Sigmoid colon (tissue), 4 donors: ENCODE results near the gene C6orf15.

DNA sequence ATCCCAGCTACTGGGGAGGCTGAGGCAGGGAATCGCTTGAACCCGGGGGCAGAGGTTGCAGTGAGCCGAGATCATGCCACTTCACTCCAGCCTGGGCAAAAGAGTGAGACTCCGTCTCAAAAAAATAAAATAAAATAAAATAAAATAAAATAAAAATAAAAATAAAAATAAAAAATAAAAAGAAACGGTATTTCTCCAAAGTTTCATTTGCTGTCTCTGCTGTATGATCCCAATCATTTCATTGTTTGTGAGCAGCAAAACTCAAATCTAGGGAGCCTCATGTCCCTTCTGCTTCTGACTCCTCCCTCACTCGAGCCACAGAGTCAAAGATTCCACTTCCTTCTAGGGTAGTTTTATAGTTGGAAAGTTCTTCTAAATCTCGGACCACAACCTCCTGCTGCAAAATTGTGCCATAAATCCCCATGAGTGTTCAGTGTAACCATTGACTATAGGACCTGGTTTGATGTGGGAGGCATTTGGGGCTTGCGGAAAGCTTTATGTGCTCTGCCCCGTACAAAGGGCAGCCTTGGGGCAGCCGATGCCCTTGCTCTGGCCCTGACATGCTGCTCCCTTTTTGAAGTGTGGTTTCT lies 43.5 kb upstream of the IER3 start:
- PRO-cap, result no peak
- RAMPAGE, long total RNA, 4 experiments, result no peak in any of the 4 experiments

GRCh38 chr6:30818325-30818869 lies 65.9 kb upstream of the DDR1 start:
- PRO-cap, result no peak
- RAMPAGE, long total RNA, 4 experiments, result no peak in any of the 4 experiments

GRCh38 chr6:30826886-30827589 lies 57.3 kb upstream of the DDR1 start:
- PRO-cap, result no peak
- RAMPAGE, long total RNA, 4 experiments, result no peak in any of the 4 experiments

GRCh38 chr6:30828028-30829003 lies 56.0 kb upstream of the DDR1 start:
- PRO-cap, result unidirectional peak, plus-strand start at chr6:30828892
- RAMPAGE, long total RNA, 4 experiments, result no peak in any of the 4 experiments

GRCh38 chr6:30843865-30844555 lies 40.3 kb upstream of the DDR1 start:
- PRO-cap, result no peak
- RAMPAGE, long total RNA, 4 experiments, result no peak in any of the 4 experiments

GRCh38 chr6:30890212-30890773 lies 6.0 kb downstream of the DDR1 start:
- PRO-cap, result no peak
- RAMPAGE, long total RNA, 4 experiments, result no peak in any of the 4 experiments

DNA sequence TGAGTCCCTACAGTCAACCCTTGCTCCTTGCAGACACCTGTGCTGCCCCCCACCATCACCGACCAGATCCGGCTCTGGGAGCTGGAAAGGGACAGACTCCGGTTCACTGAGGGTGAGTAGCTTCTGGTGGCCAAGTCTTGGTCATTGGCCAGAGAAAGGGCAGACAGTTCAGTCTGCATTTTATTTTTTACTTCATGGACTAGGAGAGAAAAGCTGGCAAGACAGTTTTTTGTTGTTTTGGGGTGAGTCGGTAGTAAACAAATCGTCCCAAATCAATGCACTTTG lies 820 bp upstream of the VARS2 start:
- PRO-cap, result no peak
- RAMPAGE, long total RNA, 4 experiments, result no peak in any of the 4 experiments

DNA sequence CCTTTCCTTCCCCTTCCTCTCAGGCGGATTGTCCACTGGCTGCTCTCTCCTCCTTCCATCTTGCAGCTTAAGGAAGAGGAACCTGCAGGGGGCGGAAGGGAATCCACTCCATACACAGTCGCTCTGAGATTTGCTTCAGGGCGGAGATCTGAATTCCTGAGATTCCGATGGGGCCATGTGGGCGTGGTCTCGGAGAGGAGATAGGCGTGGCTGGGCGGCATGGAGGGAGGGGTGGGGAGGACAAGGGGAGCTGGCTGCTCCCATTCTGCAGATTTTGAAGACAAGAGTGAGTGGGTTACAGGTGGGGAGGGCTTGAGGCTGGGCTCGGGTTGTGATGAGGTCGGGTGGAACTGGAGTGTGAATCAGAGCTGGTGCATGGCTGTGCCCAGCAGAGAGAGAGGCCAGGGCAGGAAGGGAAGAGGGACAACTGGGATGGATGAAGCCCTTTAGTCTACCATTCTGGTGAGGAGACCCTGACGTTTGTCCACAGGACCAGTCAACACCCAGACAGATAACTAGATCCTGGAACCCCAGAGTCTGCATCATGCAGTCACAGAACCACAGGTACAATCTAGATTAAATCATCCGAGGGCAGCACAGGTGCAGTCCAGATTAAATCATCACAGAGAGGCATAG lies 2.0 kb downstream of the MUCL3 start:
- PRO-cap, result no peak
- RAMPAGE, long total RNA, 4 experiments, result no peak in any of the 4 experiments

DNA sequence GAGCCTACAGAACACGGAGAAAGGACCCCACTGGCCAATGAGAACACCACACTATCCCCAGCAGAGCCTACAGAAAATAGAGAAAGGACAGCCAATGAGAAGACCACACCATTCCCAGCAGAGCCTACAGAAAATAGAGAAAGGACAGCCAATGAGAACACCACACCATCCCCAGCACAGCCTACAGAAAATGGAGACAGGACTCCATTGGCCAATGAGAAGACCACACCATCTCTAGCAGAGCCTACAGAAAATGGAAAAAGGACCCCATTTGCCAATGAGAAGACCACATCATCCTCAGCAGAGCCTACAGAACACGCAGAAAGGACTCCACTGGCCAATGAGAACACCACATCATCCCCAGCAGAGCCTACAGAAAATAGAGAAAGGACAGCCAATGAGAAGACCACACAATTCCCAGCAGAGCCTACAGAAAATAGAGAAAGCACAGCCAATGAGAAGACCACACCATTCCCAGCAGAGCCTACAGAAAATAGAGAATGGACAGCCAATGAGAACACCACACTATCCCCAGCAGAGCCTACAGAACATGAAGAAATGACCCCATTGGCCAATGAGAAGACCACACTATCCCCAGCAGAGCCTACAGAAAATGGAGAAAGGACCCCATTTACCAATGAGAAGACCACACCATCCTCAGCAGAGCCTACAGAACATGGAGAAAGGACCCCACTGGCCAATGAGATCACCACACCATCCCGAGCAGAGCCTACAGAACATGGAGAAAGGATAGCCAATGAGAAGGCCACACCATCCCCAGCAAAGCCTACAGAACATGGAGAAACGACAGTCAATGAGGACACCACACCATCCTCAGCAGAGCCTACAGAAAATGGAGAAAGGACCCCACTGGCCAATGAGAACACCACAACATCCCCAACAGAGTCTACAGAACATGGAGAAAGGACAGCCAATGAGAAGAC lies 10.1 kb downstream of the MUCL3 start:
- PRO-cap, result no peak
- RAMPAGE, long total RNA, 4 experiments, result no peak in any of the 4 experiments

GRCh38 chr6:31083583-31083855 lies 28.9 kb downstream of the C6orf15 start:
- PRO-cap, result no peak
- RAMPAGE, long total RNA, 4 experiments, result no peak in any of the 4 experiments

DNA sequence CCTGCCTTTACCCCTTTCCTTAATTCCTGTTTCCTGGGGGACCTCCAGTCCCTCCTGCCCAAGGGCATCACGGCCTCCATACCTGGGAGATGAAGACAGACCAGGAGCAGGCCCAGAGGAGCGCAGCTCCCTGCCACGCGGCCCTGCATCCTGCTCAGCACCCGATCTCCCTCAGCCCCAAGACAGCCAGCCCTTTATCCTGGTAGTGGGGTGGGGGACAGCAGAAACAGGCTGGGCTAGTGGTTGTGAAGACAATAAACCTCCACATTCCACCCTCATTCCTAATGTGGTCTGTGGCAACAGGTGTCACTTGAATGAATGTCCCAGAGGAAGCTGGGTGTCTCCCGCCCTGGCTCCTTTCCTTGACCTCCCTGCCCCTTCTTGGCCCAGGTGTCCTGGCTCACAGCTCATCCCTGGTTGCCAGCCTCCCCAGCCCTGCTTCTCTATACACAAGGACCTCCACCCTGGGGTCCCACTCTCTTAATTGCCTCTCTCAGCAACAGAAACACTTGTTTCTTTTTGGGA lies at the start of gene C6orf15:
Gene C6orf15, minus strand, starts transcription at position 169 of the 525 bp plus-strand sequence.
- PRO-cap, result no peak
- RAMPAGE, long total RNA, 4 experiments, result no peak in any of the 4 experiments

GRCh38 chr6:31126453-31127307 lies 6.4 kb upstream of the CDSN start:
- PRO-cap, result no peak
- RAMPAGE, long total RNA, 4 experiments, result no peak in any of the 4 experiments

DNA sequence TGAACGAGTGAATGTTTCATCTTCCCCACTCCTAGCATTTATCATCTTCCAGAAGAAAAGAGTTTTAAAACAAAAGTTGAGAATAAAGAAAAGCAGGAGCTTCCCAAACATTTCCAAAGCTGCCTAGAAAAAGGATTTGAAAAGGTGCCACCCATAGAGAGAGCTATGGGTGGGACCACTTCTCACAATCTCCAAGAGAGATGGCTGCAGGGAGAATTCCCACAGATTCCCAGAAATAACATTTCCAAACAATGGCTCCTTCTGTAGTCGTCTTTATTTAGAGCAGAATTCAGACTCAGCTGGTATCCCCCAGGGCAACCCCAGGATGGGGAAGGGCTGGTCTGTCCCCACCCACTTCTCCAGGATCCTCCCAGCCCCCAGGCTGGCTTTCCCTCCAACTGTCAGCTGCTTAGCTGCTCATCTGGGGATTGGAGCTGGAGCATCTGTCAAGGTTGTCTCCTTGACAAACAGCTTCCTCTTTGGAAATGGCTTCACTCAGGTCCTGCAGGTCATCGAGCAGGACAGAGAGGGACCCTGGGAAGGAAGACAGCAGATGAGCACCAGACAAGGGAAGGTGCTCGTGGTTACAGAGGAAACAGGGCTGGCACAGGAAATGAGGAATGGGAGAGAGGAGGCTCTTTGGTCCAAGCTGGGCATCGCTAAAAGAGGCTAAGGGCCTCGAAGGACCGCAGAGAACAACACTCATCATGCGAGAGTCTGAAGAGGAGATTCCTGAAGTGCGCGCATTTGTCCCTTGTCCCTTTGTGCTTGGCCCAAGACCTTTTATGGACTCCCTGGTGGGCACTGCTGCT lies 3.5 kb upstream of the PSORS1C2 start:
- PRO-cap, result no peak
- RAMPAGE, long total RNA, 4 experiments, result no peak in any of the 4 experiments

GRCh38 chr6:31154473-31155046 lies 3.0 kb downstream of the CCHCR1 start:
- PRO-cap, result no peak
- RAMPAGE, long total RNA, 4 experiments, result start-site peak on the minus strand in 1 of 4 experiments, at chr6:31154709-31154761 at its widest, 5 reads per replicate

GRCh38 chr6:31158992-31159826 lies 820 bp downstream of the TCF19 start:
- PRO-cap, result no peak
- RAMPAGE, long total RNA, 4 experiments, result no peak in any of the 4 experiments

DNA sequence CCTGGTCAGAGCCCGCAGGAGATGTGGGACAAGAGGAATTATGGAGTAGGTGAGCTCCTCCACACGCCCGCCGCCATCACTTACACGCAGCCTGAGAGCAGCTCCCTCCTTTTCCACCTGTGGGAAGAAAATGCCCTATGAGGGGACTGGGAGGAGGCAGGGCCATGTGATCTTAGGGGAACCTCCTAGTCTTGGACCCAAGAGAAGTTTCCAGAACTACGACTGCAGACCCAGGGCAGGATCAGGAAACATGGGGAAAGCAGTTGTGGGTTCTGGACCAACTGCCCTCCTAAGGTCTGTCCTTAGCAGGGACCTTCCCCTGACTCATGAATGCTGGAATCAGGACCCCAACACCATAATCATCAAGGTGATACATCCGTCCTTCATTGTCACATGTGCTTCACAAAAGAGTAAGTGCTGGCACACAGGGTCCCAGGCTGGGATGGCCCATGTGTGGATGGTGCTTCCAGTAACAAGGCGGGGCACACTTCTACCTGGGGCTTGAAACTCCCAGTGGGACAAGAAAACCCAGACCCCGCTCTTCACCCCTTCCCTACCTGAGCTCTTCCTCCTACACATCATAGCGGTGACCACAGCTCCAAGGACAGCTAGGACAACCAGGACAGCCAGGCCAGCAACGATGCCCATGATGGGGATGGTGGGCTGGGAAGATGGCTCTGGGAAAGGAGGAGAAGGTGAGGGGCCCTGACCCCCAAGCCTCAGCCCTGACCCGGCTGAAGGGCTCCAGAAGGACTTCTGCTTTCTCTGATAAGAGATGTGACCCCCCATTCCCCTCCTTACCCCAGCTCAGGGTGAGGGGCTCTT lies 2.3 kb downstream of the HLA-C start:
- PRO-cap, result no peak
- RAMPAGE, long total RNA, 4 experiments, result no peak in any of the 4 experiments

DNA sequence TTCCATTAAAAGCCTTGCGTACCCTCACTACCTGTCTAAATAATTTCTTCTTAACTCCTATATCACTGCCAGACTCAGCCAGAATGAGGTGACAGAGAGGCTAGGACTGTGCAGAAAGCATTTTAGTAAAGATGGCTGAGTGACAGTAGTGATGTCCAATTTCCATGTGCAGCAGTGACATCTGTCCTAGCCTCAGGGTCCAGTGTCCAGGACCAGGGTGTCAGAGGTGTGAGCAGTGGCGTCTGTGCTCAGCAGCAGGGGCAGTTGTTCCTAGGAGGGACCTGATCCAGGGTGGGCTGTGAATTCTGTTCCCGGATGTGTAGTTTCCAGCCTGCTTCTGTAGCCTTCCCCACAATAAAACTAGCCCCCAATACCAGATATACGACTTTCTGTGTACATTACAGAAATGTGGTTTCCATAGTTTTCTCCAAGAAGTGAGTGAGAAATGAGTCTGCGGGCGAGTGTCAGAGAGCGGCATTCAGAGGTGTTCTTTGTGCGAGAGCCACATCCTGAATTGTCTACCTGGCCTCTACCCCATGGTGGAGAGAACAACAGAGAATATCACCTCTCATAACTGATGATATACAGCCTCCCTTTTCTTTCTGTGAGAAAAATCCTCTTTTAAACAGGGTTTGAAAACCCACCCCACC lies 5.9 kb downstream of the HLA-B start:
- PRO-cap, result no peak
- RAMPAGE, long total RNA, 4 experiments, result no peak in any of the 4 experiments

- PRO-cap, result bidirectional peak, plus-strand start at chr6:31357321, minus-strand start at chr6:31357175
- RAMPAGE, long total RNA, 4 experiments, result no peak in any of the 4 experiments
These were observed 304 bp upstream of the HLA-B start for GRCh38 chr6:31357250-31357716.

DNA sequence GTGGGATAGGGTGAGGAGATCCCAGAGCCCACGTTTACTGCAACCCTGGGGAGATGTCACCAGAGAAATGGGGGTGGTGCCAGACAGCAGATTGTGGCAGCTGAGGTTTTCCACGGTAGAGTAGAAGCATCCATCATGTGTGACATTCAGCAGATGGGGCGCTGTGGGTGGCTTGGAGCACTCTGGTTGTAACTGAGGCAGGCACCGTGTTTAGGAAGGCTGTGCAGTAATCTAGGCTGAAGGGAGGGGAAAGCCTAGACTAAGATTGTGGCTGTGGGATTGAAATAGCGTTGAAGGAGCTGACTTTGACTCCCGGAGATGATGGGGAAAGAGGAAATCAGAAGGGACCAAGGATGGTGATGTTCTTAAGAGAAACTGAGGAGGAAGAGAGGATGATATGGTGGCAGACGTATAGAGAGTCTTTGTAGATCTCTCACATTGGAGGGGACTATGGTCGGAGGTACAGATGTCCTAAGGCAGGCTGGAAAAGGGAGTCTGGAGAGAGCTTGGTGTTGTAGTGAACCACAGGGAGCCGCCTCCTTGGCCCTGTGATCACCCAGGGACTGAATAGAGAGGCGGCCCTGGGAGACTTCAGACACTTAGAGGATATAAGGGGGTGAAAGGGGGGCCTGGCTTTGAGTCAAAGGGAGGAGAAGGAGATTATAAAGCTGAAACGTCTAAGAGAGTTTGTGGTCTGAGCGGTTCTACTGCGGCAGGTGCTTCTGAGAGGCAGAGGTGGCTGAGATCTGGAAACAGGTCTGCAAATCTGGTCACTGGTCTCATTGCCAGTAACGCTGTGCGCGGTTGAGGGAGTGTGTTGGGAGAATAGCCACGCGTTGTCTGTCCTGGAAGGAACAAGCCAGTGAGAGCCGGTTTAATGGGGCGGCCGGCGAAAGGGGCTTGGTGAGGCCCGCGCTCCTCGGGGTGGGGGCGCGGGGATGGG lies 777 bp upstream of the MICA start:
- PRO-cap, result no peak
- RAMPAGE, long total RNA, 4 experiments, result start-site peak on the plus strand in 1 of 4 experiments, centred at position 148 of the sequence, 34 reads per replicate

DNA sequence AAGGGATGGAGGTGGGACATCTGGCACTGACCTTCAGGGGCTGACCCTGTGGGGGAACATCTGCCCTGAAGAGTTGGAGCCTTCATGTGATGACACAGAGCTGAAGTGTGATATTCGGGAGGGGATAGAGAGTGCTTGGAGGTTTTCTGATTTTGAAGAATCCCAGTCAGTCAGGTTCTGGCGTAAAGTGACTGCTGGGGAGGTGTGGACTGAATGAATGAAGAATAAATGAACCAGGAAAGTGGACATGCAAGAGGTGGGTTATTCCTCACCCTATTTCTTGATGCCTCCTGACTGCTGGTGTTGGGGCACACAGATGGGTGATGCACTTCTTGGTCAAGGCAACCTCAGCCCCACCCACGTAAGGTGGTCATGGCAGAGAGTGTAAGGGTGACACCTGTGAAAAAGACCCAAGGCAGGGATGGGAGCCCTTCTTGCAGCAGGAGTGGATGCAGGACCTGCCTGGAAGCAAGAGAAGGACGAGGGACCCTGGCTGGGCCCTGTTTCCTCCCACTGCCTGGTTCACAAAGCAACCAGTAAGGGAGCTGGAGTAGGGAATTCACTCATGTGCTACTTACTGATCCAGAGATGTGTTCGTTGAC lies 13.1 kb downstream of the MICA start:
- PRO-cap, result no peak
- RAMPAGE, long total RNA, 4 experiments, result no peak in any of the 4 experiments